ENCODE data around the genes MAPK1, ZNF280A and BCR.

- PRO-cap = no peak
- RAMPAGE, long total RNA = no peak
- RRBS = 74% methylated on average over 14 of the region's 44 CpGs
Measured at GRCh38 chr22:21628122-21628945, 1.5 kb downstream of the YDJC start.

DNA sequence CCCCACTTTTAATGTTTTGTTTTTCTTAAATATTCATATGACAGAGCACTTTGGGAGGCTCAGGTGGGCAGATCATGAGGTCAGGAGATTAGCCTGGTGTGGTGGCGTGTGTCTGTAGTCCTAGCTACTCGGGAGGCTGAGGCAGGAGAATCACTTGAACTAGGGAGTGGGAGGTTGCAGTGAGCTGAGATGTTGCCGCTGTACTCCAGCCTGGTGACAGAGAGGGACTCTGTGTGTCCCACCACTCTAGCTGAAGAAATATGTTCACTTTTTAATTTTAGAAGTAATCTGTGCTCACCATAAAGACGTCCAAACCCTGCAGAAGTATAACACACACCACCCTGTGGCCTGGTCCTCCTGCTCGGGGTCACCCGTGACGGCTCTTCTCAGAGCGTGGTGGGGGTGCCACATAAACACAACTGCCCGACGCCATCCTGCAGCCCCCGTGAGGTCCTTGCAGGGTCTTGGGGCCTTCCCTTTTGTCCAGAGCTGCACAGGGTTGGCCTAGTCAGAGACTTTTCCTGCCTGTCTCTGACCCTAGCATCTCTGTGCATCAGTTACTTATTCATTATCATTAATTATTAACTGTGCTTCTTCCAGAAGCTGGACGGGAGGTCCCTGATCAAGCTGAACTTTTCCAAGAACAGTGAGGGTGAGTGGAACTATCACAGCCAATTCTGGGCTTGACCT is 8.8 kb downstream of the PPIL2 start:
- PRO-cap = no peak
- RAMPAGE, long total RNA = no peak
- RRBS = no CpG with 5 or more reads among the region's 12 CpGs

DNA sequence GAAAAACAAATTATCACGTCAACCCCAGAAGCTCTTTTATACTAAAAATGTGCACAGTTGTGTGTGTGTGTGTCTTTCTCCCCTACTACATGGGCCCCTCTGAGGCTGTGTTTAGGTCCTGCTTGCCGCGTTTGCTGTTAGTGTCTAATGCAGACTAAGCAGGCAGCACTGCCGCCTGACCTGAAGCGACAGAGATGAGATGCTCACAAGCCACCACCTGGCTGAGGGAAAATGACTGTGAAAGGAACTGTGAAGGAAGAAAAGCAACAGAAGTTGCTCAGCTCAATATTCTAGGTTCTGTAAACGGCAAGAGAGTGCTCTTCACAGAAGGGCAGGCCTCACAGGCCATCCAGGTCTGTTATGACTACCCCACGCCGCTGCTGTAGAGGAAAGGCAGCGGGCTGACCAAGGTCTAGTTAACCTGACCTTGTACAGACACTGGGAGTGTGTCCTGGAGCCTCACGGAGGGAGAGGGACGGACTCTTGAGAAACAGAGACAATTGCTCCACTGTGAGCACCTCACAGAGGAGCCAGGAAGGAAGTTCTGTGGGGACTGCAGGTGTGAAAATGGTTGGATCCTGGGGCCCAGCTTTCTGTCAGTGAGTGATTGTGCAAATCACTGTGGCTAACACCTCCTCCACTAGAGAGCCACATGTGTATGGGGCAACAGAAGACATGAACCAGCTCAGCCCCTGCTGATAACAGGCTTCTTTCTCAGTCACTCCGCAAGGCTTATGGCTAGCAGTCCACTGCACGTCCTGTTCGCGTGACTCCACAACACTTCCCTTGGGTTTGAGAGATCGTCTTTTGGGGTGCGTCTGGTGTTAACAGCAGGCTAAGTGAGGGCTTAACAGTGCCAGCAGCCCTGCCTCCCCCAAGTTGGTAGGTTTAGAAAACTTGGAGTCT is 31.3 kb upstream of the YPEL1 start:
- PRO-cap = no peak
- RAMPAGE, long total RNA = no peak
- RRBS = no CpG with 5 or more reads among the region's 17 CpGs

DNA sequence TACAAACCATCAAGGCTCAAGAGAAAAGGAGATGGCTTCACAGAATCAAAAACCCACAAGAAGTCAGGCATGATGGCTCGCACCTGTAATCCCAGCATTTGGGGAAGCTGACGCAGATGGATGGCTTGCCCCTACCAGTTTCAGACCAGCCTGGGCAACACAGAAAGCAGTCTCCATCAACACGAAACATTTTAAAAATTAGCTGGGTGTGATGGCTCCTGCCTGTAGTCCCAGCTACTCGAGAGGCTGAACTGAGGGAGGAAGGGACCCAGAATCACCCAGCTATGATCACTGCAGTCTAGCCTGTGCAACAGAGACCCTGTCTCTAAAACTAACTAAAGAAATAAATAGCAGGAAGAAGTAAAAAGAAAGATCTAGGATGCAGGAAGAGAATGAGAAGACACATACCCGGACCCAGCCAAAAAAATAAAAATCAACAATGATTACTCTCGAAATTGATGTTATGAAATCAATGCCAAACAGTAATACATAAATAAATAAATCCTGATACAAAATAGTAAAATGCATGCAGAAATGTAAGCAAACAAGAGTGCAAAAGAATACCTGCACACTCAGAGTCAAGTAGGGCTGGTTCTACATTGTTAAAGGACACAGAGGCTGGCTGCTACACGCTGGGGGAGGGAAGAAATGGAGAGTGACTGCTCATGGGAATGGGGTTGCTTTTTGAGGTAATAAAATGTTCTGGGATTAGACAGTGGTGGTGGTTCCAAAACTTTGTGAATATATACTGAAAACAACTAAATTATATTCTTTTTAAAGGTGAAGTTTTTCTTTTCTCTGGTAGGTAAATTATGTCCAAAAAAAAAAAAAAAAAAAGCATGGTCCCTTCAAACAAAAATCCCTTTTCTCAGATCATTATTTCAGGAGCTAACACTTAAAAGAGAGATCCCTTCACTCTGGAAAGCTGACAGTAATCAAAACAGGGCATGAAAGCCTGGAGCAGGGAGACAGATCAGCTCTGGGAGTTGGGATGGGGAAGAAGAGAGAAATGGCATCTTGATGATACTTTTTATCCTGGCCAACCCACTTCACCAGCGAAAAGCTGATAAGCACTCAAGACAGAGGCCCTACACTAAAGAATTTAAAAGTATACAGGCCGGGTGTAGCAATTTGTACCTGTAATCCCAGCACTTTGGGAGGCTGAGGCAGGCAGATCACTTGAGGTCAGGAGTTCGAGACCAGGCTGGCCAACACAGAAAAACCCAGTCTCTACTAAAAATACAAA is 32.1 kb downstream of the MAPK1 start:
- PRO-cap = no peak
- RAMPAGE, long total RNA = no peak
- RRBS = no CpG with 5 or more reads among the region's 10 CpGs

DNA sequence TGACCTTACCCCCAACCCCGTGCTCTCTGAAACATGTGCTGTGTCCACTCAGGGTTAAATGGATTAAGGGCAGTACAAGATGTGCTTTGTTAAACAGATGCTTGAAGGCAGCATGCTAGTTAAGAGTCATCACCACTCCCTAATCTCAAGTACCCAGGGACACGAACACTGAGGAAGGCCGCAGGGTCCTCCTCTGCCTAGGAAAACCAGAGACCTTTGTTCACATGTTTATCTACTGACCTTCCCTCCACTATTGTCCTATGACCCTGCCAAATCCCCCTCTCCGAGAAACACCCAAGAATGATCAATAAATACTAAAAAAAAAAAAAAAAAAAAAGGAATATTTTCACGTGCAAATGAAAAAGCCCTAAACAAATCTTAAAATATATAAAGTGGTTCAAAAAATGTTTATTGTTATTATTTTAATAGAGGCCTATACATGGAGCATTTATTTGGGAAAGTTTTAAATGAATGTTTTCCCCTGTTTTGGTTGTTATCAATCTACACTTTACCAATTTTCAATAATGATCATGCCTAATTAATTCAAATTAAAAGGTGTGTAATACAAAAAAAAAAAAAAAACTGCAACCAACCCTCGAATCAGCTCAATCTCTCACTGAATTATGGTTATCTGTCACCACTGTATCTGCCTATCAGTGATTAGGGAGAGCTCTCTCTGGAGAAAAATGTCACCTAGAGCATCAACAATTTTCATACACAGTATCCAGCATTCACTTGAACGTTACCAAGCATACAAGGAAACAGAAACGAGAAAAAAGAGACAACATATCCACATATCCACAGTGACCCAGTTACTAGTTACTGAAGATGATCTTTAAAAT is 19.1 kb downstream of the MAPK1 start:
- PRO-cap = no peak
- RAMPAGE, long total RNA = no peak
- RRBS = no CpG with 5 or more reads among the region's 8 CpGs

GRCh38 chr22:21867050-21867751 is at the start of gene MAPK1:
Gene MAPK1 (minus strand): TSS chr22:21867645.
- PRO-cap = bidirectional peak, plus-strand start at chr22:21867794, minus-strand start at chr22:21867645
- RAMPAGE, long total RNA = no peak
- RRBS = under 1% methylated on average over 84 of the region's 107 CpGs

- PRO-cap = no peak
- RAMPAGE, long total RNA = no peak
- RRBS = no CpG with 5 or more reads among the region's 15 CpGs
Measured at GRCh38 chr22:21942909-21943564, 9.6 kb downstream of the PPM1F start.

DNA sequence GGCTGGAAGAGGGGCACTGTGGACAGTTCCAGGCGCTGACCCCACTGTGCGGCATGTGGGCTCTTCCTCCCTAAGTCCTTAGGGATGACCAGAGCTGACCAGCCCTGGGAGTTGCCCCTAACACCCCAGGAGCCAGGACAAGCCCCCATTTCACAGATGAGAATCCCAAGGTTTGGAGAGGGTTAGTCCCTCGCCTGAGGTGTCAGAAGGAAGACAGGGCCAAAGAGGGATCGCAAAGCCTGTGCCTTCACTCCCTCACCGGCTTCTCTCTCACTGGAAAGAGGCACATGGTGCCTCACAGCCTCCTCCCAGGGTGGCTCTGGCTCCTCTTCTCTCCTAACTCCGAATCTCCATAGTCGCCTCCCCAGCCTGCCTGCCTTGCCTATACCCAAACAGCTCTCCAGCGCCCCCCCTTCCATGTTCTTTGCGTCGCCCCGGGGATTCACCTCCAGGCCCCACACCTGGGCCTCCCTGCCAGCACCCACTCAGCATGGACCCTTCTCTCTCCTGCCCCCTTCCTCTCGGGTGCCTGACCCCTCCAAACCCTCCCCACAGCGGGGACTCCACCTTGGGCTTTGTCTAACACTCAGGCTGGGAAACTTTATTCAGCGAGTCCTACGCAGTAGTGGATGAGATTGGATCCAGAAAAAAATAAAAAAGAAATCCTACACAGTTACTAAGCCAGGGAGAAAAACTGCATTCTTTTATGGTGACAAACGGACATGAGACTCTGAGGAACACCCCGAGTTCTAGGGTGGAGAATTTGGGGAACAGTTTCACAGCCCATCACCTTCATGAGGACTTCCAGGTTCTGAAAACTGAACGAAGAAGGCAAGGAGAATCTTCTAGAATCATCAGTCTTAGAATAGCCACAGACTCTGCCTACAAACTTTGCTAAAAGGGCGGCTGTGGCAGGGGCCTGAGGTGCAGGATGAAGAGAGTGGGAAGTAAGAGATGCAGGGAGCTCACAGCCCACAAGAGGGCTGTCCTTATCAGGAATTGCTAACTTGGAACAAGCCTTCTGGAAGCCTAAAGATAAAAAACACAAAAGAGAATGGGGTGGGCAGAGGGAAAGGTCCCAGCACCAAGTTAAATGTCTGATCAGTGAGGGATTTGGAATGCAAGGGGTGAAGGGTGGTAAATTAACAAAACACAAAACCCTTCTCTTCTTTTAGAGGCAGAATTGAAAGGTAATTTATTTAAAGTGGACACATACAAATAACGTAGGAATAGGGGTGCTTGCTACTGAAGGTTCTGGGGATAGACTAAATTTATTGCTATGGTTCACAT is 5.4 kb downstream of the PPM1F start:
- PRO-cap = no peak
- RAMPAGE, long total RNA = no peak
- RRBS = 67% methylated on average over 4 of the region's 20 CpGs

- PRO-cap = no peak
- RAMPAGE, long total RNA = no peak
- RRBS = no CpG with 5 or more reads among the region's 20 CpGs
Measured at GRCh38 chr22:21974104-21974940, 8.3 kb downstream of the TOP3B start.

DNA sequence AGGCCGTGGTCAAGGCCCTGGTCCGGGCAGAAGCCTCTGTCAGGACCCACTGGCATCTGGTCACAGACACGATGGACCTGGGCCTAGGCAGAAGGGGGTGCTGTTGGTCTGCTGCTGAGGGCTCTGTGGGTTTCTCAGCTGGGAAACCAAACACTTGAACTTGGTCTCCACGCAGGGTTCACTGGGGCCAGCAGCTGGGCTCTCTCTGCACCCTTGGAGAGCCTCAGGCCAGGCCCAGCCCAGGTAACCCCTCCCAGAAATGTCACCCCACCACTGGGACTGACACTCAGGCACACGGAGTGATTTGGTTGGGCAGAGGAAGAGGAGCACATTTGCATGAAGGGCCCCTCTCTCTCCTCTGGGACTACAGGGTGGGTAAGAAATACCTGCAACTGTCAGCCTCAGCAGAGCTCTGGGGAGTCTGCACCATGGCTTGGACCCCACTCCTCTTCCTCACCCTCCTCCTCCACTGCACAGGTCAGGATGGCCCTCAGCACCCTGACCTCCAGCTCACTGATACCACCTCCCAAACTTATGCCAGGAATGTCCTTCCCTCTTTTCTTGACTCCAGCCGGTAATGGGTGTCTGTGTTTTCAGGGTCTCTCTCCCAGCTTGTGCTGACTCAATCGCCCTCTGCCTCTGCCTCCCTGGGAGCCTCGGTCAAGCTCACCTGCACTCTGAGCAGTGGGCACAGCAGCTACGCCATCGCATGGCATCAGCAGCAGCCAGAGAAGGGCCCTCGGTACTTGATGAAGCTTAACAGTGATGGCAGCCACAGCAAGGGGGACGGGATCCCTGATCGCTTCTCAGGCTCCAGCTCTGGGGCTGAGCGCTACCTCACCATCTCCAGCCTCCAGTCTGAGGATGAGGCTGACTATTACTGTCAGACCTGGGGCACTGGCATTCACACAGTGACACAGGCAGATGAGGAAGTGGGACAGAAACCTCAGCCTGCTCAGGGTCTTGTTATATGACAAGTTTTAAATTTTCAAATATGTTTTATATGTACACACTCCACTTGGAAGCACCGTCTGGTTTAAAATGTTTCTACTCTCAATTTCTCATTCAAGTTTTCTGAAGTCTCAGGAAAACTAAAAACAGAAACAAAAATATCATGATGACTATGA is 48.3 kb upstream of the TOP3B start:
- PRO-cap = no peak
- RAMPAGE, long total RNA = no peak
- RRBS = no CpG with 5 or more reads among the region's 15 CpGs

DNA sequence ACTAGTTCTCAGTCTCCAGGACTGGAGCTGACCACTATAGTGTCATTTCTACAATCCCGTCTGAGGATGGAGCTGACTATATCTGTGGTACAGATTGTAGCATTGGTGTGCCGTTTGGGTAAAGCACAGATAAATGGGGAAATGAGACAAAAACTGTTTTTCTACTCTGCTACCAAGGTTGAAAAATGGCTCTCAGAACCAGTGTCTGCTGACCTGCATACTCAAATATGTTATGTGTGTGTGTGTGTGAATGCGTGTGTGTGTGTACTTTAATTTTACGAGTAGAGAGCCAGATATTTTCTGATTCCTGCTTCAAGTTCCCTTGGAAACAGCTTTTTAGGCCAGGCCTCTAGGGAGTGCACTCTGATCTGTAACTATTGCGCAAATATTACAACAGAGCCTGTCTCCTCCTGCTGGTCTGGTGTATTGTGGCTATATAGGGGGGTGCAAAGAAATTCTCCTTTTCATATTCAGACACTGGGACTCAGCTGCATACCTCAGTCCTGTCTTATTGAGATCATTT is 78.9 kb upstream of the TOP3B start:
- PRO-cap = no peak
- RAMPAGE, long total RNA = no peak
- RRBS = no CpG with 5 or more reads among the region's 5 CpGs

- PRO-cap = no peak
- RAMPAGE, long total RNA = no peak
- RRBS = no CpG with 5 or more reads among the region's 14 CpGs
Measured at GRCh38 chr22:22520022-22520760, at the start of gene ZNF280A. Gene ZNF280A (minus strand): TSS chr22:22520270.

- PRO-cap = no peak
- RAMPAGE, long total RNA = no peak
- RRBS = no CpG with 5 or more reads among the region's 4 CpGs
Measured at GRCh38 chr22:22693226-22694088, 49.0 kb downstream of the GGTLC2 start.

GRCh38 chr22:22714762-22715248 is 70.4 kb downstream of the GGTLC2 start:
- PRO-cap = no peak
- RAMPAGE, long total RNA = no peak
- RRBS = no CpG with 5 or more reads among the region's 6 CpGs

DNA sequence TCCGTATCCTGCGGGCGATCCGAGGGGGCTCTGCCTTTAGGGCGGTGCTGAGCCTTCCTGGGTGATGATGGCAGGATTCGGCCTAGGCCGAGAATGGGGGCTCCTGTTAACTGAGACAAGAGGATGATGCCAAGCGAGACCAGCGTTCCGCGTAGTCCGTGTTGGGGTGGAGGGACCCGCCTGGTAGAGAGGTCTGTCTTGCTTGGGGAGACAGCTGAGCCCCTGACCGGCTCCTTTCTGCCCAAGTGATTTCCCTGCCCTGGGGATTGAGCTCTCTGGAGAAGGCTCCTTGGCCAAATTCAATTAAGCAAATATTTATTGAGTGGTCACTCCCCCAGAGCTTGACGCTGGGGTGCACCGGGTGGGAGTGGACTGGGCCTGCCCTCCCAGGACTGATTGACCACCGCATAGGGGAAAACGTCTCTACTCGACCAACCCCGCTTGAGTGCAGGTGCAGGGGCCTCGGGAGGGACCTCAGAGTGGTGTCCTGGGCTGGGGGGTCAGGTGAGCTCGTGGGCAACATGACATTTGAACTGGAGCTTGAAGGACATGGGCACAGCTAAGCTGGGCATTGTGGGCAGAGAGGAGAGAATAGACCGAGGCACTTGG is 1.0 kb downstream of the GNAZ start:
- PRO-cap = no peak
- RAMPAGE, long total RNA = no peak
- RRBS = 43% methylated on average over 2 of the region's 23 CpGs

- PRO-cap = no peak
- RAMPAGE, long total RNA = no peak
- RRBS = no CpG with 5 or more reads among the region's 13 CpGs
Measured at GRCh38 chr22:23137822-23138874, 3.6 kb downstream of the RSPH14 start.

- PRO-cap = no peak
- RAMPAGE, long total RNA = no peak
- RRBS = 42% methylated on average over 2 of the region's 11 CpGs
Measured at GRCh38 chr22:23141692-23141882, 203 bp downstream of the RSPH14 start.

DNA sequence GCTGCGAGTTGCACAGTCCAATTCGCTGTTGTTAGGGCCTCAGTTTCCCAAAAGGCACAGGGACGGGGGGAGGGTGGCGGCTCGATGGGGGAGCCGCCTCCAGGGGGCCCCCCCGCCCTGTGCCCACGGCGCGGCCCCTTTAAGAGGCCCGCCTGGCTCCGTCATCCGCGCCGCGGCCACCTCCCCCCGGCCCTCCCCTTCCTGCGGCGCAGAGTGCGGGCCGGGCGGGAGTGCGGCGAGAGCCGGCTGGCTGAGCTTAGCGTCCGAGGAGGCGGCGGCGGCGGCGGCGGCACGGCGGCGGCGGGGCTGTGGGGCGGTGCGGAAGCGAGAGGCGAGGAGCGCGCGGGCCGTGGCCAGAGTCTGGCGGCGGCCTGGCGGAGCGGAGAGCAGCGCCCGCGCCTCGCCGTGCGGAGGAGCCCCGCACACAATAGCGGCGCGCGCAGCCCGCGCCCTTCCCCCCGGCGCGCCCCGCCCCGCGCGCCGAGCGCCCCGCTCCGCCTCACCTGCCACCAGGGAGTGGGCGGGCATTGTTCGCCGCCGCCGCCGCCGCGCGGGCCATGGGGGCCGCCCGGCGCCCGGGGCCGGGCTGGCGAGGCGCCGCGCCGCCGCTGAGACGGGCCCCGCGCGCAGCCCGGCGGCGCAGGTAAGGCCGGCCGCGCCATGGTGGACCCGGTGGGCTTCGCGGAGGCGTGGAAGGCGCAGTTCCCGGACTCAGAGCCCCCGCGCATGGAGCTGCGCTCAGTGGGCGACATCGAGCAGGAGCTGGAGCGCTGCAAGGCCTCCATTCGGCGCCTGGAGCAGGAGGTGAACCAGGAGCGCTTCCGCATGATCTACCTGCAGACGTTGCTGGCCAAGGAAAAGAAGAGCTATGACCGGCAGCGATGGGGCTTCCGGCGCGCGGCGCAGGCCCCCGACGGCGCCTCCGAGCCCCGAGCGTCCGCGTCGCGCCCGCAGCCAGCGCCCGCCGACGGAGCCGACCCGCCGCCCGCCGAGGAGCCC is at the start of gene BCR:
Gene BCR (plus strand): TSS at position 209 of the 999 bp plus-strand sequence.
- PRO-cap = unidirectional peak, plus-strand start at position 209 of the sequence; bidirectional peak, plus-strand start at position 527 of the sequence, minus-strand start at position 426 of the sequence
- RAMPAGE, long total RNA = no peak
- RRBS = 1% methylated on average over 38 of the region's 147 CpGs

DNA sequence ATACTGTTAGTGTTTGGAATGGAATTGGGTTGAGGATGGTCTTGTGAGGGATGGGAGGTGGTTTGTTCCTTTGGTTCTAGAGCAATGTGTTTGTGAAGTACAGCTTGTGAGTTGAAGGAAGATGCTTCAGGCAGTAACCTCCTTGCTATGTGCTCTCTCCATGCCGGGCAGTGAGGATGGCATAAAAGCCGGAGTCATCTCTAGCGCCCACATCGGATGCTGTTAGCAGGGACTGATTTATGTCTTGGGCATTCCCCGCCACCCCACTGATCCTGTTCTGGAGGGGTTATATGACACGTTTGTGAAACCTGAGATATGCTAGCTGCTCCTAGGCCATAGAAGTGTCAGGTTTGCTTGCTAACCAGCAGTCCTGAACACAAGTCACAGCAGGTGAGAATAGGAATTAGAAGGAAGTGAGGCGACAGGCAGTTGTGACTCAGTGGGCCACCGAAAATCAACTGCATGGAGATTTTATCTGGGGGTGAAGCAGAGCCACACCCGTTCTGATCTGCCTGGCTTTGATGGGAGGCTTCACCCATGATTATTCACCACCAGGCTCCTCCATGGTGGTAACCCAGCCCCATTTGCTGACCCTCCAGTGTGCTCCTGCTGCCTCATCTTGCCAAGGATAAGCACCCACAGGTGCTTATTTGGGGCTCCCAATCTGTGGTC is 2.2 kb downstream of the BCR start:
- PRO-cap = no peak
- RAMPAGE, long total RNA = no peak
- RRBS = no CpG with 5 or more reads among the region's 9 CpGs

DNA sequence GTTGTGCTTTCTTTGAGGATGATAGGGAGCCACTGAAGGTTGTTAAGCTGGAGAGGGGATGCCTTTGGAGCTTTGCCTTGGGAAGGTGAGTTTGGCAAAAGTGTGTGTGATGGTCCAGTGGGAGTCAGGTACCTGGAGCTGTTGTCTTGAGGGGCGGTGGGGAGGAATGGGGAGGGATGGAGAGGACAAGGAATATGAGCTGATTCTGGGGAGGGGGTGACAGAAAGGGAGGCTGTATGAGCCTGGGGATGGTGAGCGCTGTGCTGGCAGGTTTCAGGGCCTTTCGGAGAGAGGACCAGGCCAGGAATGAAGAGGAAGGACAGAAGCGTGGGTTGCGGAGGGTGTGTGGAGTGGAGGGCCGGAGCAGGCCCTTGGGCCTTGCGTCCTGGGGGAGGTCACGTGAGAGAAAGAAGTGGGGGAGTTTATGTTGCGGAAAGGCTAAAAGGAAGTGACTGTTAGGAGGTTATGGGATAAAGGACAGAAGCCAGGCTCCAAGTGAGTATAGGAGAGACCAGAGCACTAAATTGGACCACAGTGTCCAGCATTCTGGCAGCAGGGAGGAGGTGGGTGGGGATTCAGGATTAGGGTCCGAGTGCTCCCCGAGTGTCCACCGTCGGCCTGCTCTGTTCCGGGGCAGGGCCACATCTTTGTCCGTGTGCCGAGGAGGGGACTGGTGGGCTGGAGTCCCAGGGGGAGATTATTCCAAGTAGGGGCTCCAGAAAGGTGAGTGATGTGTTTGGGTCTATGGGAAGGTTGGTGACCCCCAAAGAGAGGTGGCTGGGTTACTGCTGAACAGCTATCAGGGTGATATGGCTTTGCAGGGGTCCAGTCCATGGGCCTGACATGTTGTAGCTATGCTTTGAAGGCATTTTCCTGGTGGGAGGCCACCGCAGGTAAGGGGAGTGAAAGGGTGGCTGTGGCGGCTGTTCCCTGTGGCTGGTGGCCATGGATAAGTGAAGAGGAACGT is 17.6 kb downstream of the BCR start:
- PRO-cap = no peak
- RAMPAGE, long total RNA = no peak
- RRBS = no CpG with 5 or more reads among the region's 19 CpGs

All from lung (tissue), 4 donors.